ENCODE data around the gene DAO.

GRCh38 chr12:108722824-108723862 is 8.2 kb downstream of the CORO1C start:
- PRO-cap, 3 experiments = peak in 2 of 3 experiments; most common minus-strand start chr12:108723261 (in 2)
- RAMPAGE, long total RNA = no peak

DNA sequence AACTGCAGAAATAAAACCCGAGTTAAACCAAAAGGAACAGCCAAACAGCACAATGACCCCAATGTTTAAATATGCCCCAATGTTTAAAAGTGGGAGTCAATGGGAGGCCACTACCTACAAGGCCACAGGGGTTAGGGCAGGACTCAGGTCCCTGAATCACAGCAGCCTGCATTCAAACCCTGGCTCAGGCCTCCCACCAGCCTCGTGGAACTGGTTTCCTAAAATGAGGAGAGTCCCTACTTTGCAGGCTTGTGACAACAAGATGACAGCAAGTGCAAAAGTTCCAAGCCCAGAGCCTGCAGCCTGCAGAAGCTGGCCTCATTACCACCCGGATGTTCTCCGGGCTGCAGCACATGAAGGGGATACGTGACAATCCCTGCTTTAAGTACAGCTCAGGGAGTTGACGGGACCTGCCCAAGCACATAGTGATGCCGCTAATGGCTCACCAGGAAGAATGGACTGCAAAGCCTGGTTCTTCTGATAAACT is 15.1 kb downstream of the SSH1 start:
- PRO-cap, 3 experiments = no peak in any of the 3 experiments
- RAMPAGE, long total RNA = no peak

DNA sequence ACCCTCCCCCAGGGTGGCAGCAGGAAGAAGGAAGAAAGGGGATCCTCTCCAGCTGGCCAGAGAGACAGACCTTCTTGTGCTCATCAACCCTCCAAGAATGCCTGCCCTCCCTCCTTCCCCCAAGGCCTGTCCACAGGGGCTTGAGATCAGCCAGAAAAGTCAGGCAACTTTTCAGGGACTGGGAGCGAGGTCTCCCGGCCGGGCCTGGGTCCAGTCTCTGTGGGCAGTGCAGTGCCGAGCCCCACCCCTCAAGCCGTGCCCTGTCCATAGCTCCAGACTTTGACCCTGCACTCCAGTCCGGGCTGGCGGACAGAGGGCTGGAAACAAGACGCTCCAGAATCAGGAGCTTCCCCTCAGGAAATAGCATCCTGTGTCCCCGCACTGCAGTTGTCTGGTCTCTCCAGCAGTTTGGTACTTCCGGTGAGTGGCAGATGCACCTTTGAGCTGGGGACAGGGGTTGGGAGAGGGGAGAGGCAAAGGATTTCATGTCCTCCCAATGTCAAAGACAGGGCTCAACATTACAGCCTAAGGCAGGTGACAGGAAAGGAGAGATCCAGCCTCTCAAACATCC is at the start of gene DAO:
Gene DAO (plus strand): TSS at position 288 of the 571 bp plus-strand sequence.
- PRO-cap, 3 experiments = peak in 2 of 3 experiments; most common plus-strand start position 295 of the sequence (in 2)
- RAMPAGE, long total RNA = no peak

DNA sequence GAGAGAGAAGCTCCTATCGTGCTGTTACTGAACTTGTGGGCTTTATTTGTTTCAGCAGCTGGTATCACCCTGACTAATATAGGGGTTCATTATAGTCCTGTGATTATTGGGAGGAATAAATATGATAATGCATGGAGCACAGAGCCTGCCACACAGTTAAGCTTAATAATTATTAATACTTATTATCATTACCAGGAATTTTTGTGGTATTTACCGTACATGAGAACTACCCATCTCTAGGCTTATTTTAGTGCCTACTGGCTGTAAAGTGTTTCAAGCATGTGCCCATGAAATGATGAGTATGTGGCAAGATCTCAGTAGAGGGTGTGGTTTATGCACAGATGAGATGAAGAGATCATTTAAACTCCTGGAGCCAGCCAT is 60.1 kb downstream of the DAO start:
- PRO-cap, 3 experiments = no peak in any of the 3 experiments
- RAMPAGE, long total RNA = no peak

GRCh38 chr12:109052727-109053469 is 522 bp downstream of the USP30 start:
- PRO-cap, 3 experiments = peak in 1 of 3 experiments; most common plus-strand start chr12:109053033 (in 1); most common minus-strand start chr12:109052967 (in 1)
- RAMPAGE, long total RNA = no peak

DNA sequence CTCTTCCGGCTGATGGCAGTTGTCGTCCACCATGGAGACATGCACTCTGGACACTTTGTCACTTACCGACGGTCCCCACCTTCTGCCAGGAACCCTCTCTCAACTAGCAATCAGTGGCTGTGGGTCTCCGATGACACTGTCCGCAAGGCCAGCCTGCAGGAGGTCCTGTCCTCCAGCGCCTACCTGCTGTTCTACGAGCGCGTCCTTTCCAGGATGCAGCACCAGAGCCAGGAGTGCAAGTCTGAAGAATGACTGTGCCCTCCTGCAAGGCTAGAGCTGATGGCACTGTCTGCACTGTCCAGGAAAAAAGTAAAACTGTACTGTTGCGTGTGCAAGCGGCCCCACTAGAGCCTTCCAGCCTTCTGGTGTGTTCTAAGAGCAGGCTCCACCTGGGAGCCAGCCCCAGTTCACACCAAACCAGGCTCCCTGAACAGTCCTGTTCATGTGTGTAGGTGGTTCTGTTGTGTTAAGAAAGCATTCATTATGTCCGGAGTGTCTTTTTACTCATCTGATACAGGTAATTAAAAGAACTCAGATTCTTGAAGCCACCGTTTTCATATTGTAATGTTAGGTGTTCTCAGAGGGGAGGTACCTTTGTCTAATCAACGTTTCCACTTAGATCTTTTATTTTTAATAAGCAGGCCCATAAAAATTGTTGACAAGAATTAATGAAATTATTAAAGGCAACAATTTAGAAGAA is 7.4 kb downstream of the ALKBH2 start:
- PRO-cap, 3 experiments = no peak in any of the 3 experiments
- RAMPAGE, long total RNA = no peak

- PRO-cap, 3 experiments = no peak in any of the 3 experiments
- RAMPAGE, long total RNA = no peak
Observed at GRCh38 chr12:109099244-109099762, 1.9 kb downstream of the UNG start.

- PRO-cap, 3 experiments = peak in 3 of 3 experiments; most common plus-strand start chr12:109111203 (in 1); most common minus-strand start chr12:109111385 (in 3)
- RAMPAGE, long total RNA = no peak
Observed at GRCh38 chr12:109110495-109111637, 5.5 kb upstream of the ACACB start.

DNA sequence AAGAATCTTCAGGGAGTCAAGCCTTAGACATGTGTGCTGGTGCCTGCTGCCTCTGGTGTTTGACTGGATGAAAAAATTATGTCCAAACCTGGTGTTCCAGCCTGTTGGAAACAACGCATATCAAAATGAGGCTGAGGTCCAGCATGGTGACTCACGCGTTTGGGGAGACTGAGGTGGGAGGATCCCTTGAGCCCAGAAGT is 27.3 kb downstream of the ACACB start:
- PRO-cap, 3 experiments = no peak in any of the 3 experiments
- RAMPAGE, long total RNA = no peak

GRCh38 chr12:109201167-109201975 is 85.0 kb downstream of the ACACB start:
- PRO-cap, 3 experiments = no peak in any of the 3 experiments
- RAMPAGE, long total RNA = no peak

DNA sequence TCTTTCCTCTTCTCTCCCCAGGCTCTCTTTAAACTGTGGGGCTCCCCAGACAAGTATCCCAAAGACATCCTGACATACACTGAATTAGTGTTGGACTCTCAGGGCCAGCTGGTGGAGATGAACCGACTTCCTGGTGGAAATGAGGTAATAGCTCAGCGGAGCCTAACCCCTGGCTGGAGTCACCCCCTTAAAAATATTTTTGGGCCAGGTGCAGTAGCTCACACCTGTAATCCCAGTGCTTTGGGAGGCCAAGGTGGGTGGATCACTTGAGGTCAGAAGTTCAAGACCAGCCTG is 63.5 kb downstream of the FOXN4 start:
- PRO-cap, 3 experiments = no peak in any of the 3 experiments
- RAMPAGE, long total RNA = no peak

DNA sequence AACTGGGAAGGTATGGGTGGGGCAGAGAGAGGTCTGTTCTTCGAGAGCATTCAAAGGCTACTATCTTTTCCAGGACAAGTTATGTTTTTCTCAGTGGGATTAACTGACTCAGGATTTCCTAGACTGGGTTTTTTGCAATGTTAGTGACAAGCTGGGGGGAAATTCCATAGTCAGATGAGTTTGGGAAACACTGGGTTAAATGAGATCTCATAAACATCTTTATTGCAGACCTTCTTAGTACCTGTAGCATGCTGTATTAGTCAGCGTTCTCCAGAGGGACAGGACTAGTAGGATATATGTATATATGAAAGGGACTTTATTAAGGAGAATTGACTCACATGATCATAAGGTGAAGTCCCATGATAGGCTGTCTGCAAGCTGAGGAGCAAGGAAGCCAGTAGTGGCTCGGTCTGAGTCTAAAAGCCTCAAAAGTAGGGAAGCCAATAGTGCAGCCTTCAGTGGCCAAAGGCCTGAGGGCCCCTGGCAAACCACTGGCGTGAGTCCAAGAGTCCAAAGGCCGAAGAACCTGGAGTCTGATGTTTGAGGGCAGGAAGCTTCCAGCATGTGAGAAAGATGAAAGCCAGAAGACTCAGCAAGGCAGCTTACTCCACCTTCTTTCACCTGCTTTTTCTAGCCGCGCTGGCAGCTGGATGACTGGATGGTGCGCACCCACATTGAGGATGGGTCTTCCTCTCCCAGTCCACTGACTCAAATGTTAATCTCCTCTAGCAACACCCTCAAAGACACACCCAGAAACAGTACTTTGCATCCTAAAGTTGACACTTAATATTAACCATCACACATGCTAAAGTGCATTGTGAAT is 60.9 kb downstream of the FOXN4 start:
- PRO-cap, 3 experiments = no peak in any of the 3 experiments
- RAMPAGE, long total RNA = no peak

DNA sequence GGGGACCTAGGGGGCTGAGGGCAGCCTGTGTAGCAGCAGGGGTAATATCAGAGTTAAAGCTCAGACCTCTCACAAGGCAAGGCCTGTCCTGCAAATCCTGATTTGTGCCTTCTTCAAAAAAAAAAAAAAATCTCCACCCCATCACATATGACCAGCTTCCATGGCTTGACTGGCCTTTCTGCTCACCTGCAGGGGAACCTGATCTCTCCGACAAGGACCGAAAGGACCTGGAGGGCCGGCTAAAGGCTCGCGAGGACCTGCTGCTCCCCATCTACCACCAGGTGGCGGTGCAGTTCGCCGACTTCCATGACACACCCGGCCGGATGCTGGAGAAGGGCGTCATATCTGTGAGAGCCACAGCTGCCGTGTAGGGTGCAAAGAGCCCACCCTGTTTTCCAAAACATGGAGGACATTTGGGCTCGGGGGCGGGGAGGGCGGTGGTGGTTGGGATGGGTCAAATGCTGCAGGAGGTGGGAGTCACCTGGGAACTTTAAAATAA is 45.0 kb downstream of the FOXN4 start:
- PRO-cap, 3 experiments = no peak in any of the 3 experiments
- RAMPAGE, long total RNA = no peak

GRCh38 chr12:109288560-109289078 is 20.5 kb downstream of the FOXN4 start:
- PRO-cap, 3 experiments = no peak in any of the 3 experiments
- RAMPAGE, long total RNA = no peak

DNA sequence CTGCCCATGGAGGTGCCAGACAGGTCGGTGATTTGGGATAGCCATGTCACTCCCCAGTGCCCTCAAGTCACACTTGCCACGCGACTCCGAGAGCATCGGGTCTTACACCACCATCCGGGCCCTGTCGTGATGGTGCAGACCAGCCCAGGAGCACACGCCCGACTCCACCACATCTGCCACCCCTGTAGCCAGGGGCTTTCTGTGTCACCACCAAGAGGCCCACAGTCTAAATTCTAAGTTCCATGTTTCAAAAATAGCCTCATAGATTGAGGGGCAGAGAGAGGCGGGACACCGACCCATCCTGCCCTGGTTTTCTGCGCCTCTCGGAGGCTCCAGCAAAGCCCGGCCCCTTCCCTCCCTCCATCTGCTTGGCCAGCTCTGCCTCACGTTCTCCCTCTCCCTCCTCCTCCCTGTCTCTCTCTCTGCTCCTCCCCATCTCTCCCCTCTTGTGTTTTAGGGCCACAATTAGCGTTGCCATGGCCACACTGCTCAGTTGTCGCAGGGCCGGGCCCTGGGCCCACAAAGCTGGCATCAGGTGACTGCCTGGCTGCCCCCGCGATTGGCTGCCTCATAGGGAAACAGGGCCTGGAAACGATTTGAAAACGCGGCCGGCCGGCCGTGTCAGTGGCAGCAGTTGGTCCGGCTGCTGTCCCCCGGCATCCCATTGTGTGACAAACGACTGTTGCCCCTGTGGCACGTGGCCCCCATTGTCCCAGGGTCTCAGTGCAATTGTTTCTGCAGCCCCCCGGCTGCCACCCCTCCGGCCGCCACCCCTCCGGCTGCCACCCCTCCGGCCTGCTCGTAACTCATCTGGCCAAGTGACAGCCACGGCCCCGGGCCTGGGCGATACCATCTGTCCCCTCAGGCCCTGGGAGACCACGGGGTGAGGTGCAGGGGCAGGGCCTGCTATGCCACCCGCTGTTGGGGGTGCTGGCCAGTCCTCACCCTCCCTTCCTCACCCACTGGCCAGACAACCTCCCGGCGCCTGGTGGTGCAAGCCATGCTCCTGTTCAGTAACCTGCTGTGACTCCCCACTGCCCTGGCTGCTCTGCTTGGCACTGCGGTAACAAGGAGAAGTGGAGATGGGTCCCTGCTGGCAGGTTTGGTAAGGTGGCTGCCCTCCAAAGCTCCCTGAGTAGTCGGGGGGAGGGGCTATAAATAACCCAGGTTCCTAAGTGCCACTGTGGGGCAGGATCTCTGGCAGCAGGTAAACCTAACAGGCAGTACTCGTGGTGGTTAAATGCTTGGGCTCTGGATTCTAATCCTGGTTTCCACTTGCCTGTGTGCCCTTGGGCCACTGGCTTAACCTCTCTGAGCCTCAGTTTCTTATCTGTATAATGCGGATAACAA is 17.4 kb downstream of the FOXN4 start:
- PRO-cap, 3 experiments = peak in 3 of 3 experiments; most common plus-strand start position 599 of the sequence (in 3); most common minus-strand start position 380 of the sequence (in 2)
- RAMPAGE, long total RNA = no peak

DNA sequence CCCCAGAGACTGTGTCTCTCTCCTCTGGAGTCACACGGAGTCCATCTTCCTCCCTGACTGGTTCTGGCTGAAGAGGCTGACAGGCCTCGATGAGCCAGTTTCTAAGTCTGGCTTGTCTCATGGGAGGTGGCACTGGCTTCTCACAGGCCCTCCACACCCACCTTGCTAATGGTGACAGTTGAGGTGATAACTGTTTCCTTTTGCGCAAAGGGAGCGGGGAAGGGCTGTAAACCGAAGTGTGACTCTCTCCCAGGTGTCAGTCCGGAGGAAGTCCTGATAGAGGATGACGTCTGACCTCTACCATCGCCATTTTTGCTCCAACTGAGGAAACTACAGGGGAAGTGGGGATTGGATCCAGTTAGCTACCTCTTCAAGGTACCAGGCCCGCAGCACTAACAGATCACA is 30.2 kb downstream of the KCTD10 start:
- PRO-cap, 3 experiments = no peak in any of the 3 experiments
- RAMPAGE, long total RNA = no peak

DNA sequence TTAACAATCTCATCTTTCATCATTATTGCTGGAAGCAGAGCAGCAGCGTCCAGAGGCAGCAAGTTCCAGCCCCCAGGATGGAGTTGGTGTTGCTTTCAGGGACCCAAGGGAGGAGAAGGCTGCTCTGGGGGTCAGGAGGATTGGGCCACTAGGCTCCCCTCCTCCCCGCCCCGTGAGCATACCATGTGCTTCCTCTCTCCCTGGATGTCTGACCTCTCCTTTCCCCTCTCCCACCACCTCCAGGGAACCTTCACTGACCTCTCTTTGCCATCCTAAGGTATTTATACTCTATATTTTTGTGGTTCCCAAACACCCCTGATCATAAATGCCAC is 13.3 kb downstream of the KCTD10 start:
- PRO-cap, 3 experiments = no peak in any of the 3 experiments
- RAMPAGE, long total RNA = no peak

DNA sequence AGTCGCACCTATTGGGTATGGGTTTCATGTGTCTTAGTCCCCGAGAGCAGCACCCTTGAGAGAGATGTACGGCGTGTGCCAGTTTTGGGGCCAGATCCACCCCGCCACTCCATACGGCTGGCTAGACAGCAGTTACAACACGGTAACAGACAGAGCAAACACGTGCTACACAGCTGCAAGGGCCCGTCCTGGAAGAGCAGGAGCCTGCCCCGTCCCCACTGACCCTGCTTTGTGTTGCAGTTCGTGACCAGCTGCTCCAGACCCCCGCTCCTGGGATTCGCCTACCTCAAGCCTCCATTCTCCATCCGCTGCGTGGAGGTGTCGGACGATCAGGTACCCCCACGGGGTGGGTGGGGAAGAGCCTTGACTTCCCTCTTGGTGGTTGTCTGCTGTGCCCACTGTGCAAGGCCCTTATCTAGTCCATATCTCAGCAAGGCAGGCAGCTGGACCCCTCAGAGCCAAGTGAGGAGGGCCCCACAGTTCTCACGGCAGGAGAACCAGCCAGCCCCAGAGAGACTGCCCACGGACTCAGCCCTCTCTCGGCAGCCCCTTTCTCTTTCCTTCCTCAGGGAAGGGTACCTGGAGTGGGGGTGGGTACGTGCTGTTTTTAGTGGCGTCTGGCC is 40.0 kb downstream of the MMAB start:
- PRO-cap, 3 experiments = no peak in any of the 3 experiments
- RAMPAGE, long total RNA = no peak

DNA sequence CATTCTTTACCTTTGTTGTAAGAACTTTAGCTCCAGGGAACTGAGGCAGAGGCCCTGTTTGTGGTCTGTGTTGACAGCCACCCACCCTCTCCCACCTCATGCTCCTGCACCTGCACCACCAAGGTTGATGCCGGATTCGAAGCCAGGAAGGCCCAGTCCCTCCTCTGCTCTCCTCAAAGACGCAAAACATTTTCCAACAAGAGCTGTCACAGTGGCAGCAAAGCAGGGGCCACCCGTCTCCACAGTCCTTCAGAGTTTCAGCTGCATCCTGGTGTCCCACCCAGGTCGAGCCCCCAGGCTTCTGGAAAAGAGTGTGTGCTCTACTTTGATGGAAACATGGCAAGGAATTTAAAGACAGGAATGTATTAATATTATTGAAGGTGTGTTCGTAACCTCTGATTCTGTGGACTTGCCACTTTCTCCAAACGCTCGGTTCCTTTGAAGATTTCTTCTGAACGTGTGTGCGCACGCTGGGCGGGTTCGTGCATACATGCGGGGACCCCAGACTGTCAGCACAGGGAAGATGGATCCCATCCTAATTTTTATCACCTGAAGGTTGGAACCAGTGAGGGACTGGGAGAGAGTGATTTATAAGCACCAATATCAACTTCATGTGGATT is 37.3 kb downstream of the MMAB start:
- PRO-cap, 3 experiments = no peak in any of the 3 experiments
- RAMPAGE, long total RNA = no peak

DNA sequence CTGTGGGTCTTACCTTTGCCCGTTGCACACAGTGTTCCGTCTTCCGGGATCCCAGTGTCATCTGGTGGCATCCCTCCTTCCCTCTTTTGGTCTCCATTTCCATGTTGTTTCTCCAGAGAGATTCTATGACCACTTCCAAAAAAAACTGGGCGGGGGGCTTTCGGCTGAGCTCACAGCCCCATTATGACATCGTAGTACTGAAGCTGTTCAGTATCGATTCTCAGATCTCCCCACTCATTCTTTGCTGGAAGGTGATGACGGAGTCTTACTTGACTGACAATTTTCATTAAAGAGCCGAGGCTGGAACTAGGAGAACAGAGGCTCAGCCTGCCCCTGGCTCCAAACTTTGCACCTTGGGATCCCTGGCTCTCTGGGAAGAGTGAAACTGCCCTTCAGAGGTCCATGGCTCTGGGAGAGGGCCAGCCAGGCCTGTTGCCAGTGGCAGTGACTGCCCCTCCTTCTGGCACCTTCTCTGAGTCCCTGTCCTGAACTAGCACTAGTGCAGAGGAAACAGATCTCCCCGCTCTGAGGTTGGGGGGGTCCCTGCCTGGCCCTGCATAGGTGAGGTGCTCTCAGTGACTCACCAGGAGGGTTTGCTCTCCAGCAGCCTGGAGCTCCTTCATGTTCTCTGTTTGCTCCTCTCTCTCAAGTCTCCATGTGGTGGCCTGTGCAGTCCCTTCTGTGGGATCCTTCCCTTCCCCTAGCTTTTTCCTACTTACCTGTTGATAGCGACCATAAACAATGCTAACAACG is 22.1 kb downstream of the FAM222A start:
- PRO-cap, 3 experiments = no peak in any of the 3 experiments
- RAMPAGE, long total RNA = no peak

Data from cerebellum (tissue), 5 donors.